Neuron (in vitro differentiated cells): ENCODE measurements around a stretch of chr2.

GRCh38 chr2:238569437-238570114 lies 142.8 kb downstream of the ASB1 start:
- PRO-cap: no peak

- PRO-cap: no peak
Measured at GRCh38 chr2:238699849-238700514, 147.9 kb upstream of the TWIST2 start.

DNA sequence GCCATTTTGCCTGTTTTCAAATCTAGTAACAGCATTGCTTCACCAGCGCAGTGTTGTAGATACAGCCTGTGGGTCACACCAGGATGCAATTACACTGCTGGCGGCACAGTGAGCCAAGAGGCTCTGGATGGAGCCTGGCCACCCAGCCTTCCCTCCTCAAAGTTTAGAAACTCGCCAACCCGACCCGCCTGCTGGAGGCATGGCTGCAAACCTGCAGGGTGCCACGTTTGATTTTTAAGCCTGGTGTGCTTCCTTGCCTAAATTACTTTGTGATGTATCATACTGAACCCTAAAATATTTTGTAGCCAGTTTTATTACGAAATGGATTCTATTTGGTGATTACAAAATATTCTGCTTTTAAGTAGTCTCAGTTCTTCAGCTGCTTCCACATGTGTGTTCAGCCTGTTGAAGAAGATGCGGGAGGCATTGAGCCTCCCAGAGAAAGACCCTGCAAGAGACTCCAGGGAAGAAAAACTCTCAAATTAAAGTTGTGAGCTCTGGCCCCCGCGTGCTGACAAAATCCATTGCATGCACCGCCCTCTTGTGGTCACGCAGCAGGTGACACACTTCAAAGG lies 63.2 kb upstream of the TWIST2 start:
- PRO-cap: no peak

GRCh38 chr2:238791403-238791714 lies 56.5 kb upstream of the TWIST2 start:
- PRO-cap: no peak

DNA sequence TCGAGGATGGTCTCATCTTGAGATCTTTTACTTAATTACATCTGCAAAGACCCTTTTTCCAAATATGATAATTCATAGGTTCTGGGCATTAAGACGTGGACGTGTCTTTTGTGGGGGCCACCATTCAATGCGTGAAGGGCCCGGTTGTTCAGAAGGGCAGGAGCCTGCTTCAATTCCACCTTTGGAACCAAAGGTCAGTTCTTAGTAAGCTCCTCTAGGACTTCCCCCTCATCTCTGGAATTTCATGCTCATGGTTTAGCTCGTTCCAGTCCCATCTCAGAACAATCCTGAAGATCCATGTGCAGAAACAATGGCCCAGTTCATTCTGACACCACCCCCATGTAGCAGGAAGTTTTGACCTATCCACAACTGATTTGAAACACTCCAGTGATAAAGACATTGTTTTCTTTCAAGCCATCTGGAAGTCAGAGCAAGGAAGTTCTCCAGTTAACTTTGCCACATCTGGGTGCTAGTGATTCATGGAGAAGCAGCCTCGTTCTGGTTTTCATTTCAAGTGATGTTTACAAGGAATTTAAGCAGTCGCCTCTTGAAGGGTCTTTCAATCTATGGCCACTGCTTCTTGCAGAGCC lies 36.7 kb upstream of the TWIST2 start:
- PRO-cap: no peak

DNA sequence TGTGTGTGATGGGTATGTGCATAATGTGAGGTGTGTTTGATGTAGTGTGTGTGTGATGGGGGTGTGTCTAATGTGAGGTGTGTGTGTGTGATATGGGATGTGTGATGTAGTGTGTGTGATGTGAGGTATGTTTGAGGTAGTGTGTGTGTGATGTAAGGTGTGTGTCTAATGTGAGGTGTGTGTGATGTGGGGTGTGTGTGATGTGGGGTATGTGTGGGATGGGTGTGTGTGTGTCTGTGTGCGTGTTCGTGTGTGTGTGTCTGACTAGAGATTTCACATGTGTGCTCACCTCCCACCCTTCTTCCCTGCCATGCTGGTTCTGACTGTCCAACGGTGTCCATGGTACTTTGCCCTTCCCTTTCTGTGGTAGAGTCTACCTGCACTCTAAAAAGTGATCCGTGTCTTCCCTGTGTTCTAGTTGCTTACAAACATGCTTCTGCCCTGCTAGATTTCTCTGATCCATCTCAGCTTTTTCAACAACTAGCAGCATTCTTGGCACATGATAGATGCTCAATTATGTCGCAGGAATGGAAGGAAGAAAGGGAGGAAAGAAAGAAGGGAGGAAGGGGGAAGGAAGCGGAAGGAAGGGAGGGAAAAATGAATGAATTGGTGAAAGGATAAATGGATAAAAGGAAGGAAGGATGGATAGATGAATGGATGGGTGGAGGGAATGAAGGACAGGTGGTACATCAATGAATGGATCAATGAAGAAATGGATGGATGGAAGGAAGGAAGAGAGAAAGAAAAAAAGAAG lies 56.5 kb downstream of the TWIST2 start:
- PRO-cap: no peak

- PRO-cap: no peak
Measured at GRCh38 chr2:239075662-239076504, 228.0 kb downstream of the TWIST2 start.

- PRO-cap: no peak
Measured at GRCh38 chr2:239156776-239157775, 243.7 kb downstream of the HDAC4 start.

- PRO-cap: no peak
Measured at GRCh38 chr2:239236764-239237113, 164.1 kb downstream of the HDAC4 start.

- PRO-cap: no peak
Measured at GRCh38 chr2:239264375-239265016, 136.3 kb downstream of the HDAC4 start.

DNA sequence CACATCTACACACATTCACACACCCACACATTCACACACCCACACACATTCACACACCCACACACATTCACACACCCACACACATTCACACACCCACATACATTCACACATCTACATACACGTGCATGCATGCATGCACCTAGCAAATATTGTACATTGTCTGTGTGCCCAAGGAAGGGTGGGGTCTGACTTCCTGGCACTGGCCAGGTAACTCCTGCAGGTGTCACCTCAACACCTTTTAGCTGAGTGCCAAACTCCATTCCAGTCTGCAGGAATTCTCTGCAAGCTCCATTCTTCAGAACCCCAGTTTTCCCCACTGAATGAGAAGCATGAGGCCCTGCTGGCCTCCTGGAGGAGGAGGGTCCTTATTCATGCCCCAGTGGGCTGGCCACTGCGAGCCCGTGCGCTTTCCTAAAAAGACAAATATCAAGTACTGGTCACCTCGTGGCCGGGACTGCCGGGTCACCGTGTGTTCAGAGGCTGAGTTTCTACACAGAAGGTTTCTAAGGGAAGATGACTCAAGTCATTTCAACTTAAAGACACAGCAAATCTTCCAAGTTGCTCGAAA lies 131.5 kb downstream of the HDAC4 start:
- PRO-cap: no peak

DNA sequence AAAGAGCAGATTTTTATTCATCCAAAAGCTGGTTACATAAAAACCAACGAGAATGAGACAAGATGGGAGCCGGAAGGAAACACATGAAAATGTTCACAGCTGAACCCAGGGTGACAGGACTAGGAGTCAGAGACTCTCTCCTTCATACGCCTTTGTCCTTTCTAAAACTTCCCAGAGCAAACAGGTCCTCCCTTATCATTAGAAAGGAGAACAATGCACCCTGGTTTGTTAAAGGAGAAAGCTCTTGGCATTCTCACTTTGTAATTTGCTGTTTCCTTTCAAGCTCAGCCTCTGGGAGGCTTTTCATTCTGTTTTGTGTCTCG lies 105.5 kb downstream of the HDAC4 start:
- PRO-cap: no peak

GRCh38 chr2:239302986-239303590 lies 97.7 kb downstream of the HDAC4 start:
- PRO-cap: no peak

- PRO-cap: no peak
Measured at GRCh38 chr2:239312767-239313300, 88.0 kb downstream of the HDAC4 start.

DNA sequence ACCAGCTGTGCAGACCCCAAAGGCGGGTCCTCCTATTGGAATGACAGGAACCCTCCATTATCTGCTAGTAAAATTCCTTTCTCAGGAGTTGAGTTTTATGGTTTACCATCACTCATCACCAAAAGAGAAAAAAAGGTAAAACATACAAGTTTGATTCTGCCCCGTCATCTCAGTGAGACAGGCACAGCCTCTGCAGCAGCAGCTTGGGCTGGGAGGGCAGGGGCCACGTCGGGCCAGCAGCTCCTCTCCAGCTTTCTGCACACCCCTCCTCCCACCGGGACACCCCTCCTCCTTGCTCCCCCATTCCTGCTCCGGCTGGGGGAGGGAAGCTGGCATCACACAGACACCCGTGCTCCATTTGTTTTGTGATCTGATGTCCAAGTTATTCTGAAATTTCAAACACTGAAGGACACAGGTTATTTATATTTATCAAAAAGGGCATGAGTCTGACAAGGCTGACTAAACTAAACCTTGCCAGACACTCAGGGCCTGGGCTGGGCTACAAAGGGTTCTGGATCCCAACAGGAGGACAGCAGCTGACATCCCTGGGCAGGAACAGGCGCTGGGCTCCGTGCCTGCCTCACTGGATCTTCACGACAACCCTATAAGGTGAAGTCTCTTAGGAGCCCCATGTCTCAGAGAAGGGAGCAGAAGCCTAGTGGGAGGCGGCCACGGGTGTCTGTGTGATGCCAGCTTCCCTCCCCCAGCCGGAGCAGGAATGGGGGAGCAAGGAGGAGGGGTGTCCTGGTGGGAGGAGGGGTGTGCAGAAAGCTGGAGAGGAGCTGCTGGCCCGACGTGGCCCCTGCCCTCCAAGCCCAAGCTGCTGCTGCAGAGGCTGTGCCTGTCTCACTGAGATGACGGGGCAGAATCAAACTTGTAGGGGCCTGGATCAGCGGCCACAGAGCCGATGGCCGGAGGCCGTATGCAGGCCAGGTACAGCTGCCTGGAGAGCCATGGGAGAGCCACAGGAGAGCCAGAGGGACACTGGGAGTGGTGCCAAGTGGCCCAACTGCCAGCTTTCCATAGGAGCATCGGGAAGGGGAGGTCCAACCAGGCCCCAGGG lies 71.3 kb downstream of the HDAC4 start:
- PRO-cap: no peak

DNA sequence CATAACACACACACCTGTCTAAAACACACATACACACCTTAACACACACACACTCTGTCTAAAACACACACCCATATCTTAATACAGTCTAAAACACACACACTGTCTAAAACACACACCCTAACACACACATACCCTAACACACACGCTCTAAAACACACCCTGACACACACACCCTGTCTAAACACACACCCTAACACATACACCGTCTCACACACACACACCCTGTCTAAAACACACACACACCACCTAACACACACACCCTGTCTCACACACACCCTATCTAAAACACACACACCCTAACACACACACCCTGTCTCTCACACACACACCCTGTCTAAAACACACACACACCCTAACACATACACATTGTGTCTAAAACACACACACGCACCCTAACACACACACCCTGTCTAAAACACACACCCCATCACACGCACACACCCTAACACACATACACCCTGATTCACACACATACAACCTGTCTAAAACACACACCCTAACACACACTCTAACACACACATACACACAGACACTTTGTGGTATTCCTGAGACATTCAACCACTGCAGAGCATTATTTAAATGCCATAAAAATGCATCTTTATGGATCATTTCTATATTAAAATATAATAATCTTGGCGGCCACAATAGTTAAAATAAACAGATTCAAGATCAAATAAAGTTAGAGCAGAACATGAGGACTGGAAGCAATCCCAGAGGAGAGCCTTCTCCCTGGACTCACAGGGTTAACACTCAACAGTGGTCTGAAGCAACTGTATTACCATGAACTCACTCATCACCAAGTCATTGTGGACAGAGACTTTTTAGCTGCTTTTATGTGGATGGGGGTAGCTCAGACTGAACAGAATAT lies 54.0 kb downstream of the HDAC4 start:
- PRO-cap: no peak

DNA sequence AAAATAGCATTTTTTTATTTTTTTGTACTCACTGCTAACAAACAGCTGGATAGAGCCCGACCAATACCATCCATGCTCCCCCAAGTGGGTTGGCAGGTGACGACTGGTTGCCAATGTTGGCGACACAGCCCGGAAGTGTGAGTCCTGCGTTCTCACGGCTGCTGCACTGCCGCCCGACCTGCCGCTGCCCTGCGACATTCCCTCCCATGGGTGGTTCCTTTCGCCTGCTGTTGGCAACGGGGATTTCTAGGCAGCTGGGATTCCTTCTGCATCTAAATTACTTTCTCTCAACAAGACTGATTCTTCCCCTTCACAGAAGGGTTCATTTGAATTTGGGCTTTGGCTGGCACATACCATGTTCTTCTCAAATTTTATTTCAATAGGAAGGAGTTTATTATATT lies 70.4 kb downstream of the NDUFA10 start:
- PRO-cap: no peak

DNA sequence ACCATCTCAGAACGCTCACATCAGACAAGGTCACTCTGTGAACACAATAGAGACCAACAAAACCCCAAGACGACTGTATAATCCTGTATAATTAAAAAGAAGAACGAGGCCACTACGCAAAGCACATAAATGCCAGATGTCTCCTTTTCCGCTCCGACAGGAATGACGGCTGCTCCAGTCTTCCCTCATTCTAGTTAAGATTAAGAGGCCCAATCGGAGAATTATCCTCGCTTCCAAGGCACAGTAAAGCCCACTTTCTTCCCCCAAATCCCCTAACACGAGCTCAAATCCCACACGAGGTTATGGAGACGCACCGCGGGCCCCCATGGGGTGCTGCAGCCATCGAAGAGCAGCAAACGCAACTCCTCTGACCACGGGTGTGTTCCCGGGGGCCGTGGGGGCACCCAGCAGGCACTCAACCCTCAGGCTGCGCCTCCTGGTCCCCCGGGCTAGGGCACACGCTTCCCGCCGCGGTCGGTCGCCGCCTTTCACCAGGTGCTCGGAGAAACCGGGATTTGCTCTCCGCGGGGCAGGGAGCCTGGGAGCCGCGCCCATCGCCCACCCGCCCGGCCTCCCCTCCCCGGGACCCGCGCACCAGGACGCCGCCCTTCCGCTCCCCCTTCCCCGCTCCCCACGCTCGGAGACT lies 425 bp downstream of the COPS9 start:
- PRO-cap: bidirectional peak, plus-strand start at position 307 of the sequence, minus-strand start at position 164 of the sequence

DNA sequence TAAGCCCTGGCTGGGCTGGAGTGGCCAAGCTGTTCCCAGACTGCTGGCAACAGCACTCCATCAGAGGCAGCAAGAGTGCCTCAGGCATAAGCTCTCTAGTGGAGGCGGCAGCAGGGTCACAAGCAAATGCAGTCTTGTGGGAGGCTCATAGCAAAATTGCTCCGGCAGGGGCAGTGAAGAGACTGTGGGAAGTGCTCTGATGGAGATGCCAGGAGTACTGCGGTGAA lies 128.9 kb upstream of the OTOS start:
- PRO-cap: no peak

DNA sequence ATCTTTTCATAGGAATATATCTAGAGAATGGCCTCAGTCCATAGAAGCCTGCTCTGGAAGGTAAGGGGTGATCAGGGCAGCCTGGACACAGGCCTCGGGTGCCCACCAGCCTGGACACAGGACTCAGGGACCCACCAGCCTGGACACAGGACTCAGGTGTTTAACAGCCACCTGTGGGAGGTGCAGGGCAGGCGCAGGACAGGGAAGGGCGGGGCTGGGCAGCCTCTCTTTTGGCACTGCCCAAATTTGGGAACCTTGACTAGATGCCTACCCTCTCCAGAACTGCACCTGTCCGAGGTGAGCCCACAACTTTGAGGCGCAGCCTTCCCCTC lies 35.6 kb upstream of the GPC1 start:
- PRO-cap: no peak